Gastroesophageal sphincter (tissue), 4 donors: ENCODE data around the genes GEMIN8 and CA5B.

- PRO-cap: no peak
- RAMPAGE, long total RNA, 4 experiments: no peak in any of the 4 experiments
Observed at GRCh38 chrX:11792580-11793241, 34.7 kb downstream of the MSL3 start.

GRCh38 chrX:12079169-12079412 lies 59.2 kb upstream of the FRMPD4 start:
- PRO-cap: no peak
- RAMPAGE, long total RNA, 4 experiments: no peak in any of the 4 experiments

DNA sequence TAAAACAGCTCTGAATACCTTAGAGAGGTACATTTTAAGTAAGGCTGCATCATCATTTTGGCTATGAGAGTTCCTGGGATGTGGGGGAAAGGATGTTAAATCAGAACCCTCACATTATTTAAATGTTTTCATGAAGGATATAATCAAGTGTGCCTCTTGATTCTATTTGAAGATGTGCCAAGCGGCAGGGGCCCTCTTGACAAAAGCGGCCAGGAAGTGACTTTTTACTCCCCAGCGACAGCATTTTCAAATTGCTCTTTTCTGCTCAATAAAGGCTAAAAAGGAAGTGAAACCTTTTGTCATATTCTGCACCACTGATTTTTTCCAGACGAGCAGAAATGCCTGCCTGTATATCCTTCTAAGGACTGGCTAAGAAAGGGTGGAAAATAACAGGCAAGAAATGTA lies 25.3 kb downstream of the TMSB4X start:
- PRO-cap: no peak
- RAMPAGE, long total RNA, 4 experiments: no peak in any of the 4 experiments

DNA sequence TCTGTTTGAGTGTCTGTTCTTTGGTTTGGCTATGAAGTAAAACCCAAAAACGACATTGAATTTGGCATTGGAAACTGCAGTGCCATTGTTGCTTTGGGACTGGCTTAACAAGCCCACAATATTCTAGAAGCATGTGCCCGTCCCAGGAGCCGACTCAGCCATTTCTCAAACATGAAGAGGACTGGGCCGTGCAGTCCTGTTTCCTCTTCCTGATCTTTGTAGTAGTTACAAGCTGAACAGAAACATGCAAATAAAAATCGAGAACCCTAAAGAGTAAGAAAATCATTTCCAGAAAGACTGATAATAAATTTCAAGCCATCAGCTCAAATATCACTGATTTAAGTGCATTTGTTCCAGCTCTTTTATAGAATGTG lies 25.6 kb downstream of the TMSB4X start:
- PRO-cap: no peak
- RAMPAGE, long total RNA, 4 experiments: no peak in any of the 4 experiments

DNA sequence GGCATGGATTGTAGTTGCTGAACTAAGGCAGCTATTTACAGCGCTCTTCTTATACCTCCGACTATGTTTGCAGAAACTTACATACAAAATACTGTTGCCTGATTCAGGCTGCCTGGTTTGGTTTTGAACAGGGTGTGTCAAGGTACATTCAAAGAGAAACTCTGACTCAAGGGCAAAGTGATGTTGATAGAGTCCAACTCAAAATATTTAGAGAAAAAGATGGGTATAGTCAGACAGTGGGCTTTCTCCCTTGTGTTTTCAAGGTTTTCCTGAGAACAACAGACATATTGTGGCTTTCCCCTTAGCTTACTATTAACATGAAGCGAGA lies 31.0 kb downstream of the FAM9C start:
- PRO-cap: no peak
- RAMPAGE, long total RNA, 4 experiments: no peak in any of the 4 experiments

DNA sequence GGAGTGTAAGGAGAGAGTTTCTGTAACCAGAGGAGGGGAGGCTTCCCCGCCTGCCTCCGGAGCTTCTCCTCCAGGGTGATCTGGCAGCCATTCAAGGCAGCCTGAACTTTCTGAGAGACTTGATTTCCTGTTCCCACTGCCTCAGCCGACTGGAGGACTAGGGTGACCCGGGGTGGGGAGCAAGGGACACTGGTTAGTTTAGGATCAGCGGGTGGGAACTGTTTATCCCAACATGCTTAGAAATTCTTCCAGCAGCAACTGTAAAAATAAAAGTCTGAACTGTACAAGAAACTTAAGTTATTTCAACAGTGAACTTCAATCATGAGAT lies 15.0 kb downstream of the FAM9C start:
- PRO-cap: no peak
- RAMPAGE, long total RNA, 4 experiments: no peak in any of the 4 experiments

DNA sequence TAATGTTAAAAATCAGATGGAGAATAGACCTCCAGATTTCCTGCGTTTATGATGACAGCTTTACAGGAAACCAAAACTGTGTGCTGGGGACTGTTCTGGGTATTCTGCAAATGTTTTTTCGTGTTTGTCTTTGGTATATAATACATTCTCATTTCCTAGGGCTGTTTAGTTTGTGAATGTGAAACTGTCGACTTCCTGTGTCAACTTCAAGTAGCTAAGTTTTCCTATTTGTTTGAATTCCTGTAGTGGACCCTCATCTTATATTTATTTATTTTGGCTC lies 79.5 kb upstream of the FAM9C start:
- PRO-cap: no peak
- RAMPAGE, long total RNA, 4 experiments: no peak in any of the 4 experiments

DNA sequence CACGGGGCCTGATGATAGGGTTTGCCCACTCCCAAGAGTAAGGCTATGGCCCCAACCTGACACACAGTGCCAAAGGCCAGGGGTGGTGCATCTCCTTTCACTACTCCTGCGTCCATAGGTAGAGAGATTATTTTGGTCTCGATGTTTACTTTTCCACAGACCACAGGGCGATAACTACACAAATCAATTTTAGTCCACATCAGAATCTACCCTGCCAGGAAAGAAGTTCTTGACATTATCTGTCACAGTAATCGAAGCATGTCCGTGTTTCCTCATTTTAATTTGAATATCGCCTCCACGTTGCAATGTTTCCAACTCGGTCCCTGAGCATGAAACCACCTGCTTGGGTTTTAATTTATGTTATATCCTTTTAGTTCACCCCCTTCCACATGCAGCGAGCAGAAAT lies 100.0 kb upstream of the ATXN3L start:
- PRO-cap: no peak
- RAMPAGE, long total RNA, 4 experiments: no peak in any of the 4 experiments

GRCh38 chrX:13473386-13474577 lies 95.6 kb upstream of the EGFL6 start:
- PRO-cap: no peak
- RAMPAGE, long total RNA, 4 experiments: no peak in any of the 4 experiments

- PRO-cap: no peak
- RAMPAGE, long total RNA, 4 experiments: no peak in any of the 4 experiments
Observed at GRCh38 chrX:13489482-13489926, 79.9 kb upstream of the EGFL6 start.

- PRO-cap: unidirectional peak, minus-strand start at chrX:13693876
- RAMPAGE, long total RNA, 4 experiments: no peak in any of the 4 experiments
Observed at GRCh38 chrX:13693694-13694133, 4.8 kb downstream of the RAB9A start.

DNA sequence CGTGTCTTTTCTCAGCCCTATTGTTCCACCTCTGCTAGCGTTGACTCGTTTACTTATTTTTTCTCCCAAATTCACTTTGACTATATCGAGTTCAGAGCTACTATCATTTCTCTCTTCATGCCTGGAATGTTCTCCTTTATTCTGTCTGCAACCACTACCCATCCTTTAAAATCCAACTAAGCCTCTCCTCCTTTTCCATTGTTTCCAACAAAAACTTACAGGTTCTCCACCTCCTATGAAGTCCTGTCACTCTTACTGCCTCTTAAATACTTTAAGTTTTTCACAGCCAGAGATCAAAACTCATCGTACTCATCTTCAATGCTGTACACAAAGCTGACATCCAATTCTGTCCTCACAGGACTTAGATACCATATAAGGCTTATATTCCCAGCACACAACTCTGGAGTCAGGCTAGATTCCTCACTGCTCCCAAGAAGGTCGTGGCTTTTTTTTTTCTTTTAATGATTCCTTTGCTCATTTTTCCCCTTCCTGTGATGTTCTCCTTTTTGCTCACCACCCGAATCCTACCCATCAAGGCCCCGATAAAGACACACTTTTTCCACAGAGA lies 1.0 kb downstream of the TRAPPC2 start:
- PRO-cap: bidirectional peak, plus-strand start at position 393 of the sequence, minus-strand start at position 348 of the sequence
- RAMPAGE, long total RNA, 4 experiments: no peak in any of the 4 experiments

GRCh38 chrX:13734966-13735548 lies 509 bp downstream of the OFD1 start:
- PRO-cap: bidirectional peak, plus-strand start at chrX:13735017, minus-strand start at chrX:13735016
- RAMPAGE, long total RNA, 4 experiments: no peak in any of the 4 experiments

GRCh38 chrX:14029255-14030271 lies at the start of gene GEMIN8:
GEMIN8 (minus strand) TSS chrX:14029892.
- PRO-cap: unidirectional peak, minus-strand start at chrX:14029601; bidirectional peak, plus-strand start at chrX:14029967, minus-strand start at chrX:14029803
- RAMPAGE, long total RNA, 4 experiments: start-site peak on the minus strand in 2 of 4 experiments, at chrX:14029803-14029900 at its widest, 177 to 210 reads per replicate

DNA sequence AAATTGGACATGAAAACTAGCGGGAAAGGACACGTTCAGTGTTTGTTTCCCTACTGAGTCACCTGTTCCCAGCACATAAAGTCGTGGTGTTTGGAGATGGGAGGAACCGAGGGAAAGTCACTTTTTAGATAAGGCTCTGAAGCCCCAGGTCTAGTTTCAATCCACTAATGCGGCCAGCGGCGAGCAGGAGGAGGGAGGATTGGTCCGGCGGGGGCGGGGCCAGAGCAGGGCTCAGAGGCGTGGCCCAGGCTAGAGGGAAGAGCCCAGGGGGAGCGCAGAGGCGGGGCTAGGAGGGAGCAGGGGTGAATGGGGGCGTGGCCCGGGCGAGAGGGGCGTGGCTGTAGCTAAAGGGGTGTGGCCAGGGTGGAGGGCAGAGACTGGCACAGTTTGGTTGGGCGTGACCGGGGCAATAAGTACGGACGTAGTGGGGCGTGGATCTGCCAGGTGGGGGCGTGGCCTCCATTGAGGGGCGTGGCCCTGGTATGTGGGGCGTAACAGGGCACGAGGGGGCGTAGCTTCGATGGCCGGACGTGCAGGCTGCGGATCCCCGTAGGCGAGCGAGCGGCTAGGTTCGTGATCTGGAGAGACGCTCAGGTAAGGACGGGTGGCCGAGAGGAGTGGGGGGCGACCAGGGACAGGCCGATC lies at the start of gene CA5B:
Gene CA5B (plus strand): TSS at position 512 of the 645 bp plus-strand sequence.
- PRO-cap: bidirectional peak, plus-strand start at position 520 of the sequence, minus-strand start at position 166 of the sequence; unidirectional peak, plus-strand start at position 577 of the sequence
- RAMPAGE, long total RNA, 4 experiments: start-site peak on the plus strand in 3 of 4 experiments, centred at positions 536 to 537 of the sequence, 20 to 86 reads per replicate

- PRO-cap: no peak
- RAMPAGE, long total RNA, 4 experiments: no peak in any of the 4 experiments
Observed at GRCh38 chrX:15789890-15790302, 388 bp upstream of the ZRSR2 start.

- PRO-cap: no peak
- RAMPAGE, long total RNA, 4 experiments: no peak in any of the 4 experiments
Observed at GRCh38 chrX:16577312-16578126, 72.4 kb upstream of the S100G start.

DNA sequence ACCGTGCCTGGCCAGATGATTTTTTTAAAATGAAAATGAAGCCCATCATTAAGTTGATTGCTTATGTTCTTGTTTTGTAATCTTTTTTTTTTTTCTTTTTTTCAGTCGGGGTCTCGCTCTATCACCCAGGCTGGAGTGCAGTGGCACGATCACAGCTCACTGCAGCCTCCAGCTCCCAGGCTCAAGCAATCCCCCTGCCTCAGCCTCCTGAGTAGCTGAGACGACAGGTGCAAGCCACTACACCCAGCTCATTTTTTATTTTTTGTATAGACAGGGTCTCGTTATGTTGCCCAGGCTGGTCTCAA lies 3.3 kb upstream of the SYAP1 start:
- PRO-cap: no peak
- RAMPAGE, long total RNA, 4 experiments: no peak in any of the 4 experiments

GRCh38 chrX:16739402-16739961 lies 20.1 kb downstream of the SYAP1 start:
- PRO-cap: no peak
- RAMPAGE, long total RNA, 4 experiments: no peak in any of the 4 experiments

DNA sequence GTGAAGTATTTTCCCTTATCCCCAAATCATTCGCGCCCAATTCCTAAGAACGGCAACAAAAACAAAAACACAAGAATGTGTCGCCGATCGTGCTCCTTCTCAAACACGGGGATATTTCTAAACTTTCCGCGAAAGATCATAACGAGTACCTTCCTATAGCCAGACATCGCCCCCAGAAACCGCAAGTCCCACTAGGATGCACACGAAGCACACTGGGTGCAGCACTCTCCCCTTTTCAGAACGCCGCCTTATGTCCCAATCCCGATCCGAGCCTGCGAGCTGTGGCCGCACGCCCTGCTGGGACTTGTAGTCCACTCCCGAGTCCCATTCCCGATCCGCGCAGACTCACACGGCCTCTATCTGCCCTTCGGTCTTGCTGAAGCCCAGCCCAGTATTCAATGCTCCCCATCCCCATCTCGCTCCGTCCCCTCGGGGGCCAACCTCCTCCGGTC lies 319 bp upstream of the TXLNG start:
- PRO-cap: bidirectional peak, plus-strand start outside the sequence, minus-strand start at position 252 of the sequence
- RAMPAGE, long total RNA, 4 experiments: no peak in any of the 4 experiments